Bronchial epithelial cell (primary cell): ENCODE measurements around the genes PLEKHA1, C10orf88, BUB3 and CHST15.

DNA sequence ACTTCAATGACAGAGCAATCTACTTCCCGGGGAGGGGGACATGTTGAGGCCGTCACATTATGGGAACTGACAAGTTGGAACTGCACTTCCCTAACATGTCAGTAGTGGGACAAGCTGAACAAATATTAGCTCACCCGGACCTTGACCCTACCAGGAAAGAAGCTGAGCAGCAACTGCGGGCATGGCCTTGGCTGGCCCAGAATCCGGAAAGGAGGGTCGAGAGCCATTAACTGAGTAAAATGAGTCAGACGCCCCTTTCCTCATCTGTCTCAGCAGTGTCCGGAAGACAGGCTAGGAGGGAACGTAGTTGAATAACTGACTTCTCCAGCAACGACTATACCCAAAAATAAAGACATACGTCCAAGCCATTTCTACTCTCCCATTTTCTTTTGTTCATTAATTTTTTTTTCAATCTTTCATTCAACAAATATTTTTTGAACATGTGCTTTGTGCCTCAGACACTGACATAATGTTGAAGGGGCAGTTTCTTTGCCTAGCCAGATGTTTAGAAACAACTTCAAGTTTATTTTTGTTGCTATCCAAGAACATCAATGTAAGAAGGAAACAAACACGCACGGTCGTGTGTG is 39.7 kb downstream of the BTBD16 start:
- RRBS, 2 experiments: 2 to 5% methylated on average over 8 of the region's 14 CpGs

- RRBS, 2 experiments: no CpG with 5 or more reads among the region's 3 CpGs
Measured at GRCh38 chr10:122324161-122324450, 50.4 kb upstream of the PLEKHA1 start.

DNA sequence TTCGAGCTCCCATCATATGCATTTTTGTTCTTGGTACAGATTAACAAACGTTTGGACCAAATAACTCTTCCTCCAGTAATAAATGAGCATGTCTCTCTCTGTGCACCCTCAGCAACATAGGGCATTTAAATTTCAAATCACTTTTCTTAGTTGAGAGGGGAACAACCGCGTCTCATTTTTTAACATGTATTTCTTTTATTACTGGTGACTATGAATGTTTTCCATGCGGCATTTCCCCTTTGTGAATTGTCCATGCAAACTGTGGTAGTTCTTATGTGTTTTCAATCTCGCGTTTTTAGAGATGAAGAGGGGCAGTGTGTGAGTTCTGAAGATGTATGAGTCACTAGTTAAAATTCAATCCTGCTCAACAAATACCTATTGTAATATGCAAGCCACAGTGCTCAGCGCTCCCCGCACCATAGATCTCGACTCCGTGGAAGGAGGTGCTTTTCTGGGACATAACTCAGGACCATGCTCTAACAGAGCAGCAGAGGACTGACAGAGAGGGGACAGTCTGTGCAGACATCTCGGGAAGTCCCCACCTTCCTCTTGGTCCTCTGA is 43.0 kb upstream of the PLEKHA1 start:
- RRBS, 2 experiments: no CpG with 5 or more reads among the region's 12 CpGs

- RRBS, 2 experiments: under 1% methylated on average over 48 to 66 of the region's 126 CpGs
Measured at GRCh38 chr10:122374605-122375585, at the start of gene PLEKHA1. Gene PLEKHA1, plus strand, starts transcription at chr10:122374708.

GRCh38 chr10:122948519-122948999 is 5.5 kb downstream of the C10orf88 start:
- RRBS, 2 experiments: no CpG with 5 or more reads among the region's 2 CpGs

DNA sequence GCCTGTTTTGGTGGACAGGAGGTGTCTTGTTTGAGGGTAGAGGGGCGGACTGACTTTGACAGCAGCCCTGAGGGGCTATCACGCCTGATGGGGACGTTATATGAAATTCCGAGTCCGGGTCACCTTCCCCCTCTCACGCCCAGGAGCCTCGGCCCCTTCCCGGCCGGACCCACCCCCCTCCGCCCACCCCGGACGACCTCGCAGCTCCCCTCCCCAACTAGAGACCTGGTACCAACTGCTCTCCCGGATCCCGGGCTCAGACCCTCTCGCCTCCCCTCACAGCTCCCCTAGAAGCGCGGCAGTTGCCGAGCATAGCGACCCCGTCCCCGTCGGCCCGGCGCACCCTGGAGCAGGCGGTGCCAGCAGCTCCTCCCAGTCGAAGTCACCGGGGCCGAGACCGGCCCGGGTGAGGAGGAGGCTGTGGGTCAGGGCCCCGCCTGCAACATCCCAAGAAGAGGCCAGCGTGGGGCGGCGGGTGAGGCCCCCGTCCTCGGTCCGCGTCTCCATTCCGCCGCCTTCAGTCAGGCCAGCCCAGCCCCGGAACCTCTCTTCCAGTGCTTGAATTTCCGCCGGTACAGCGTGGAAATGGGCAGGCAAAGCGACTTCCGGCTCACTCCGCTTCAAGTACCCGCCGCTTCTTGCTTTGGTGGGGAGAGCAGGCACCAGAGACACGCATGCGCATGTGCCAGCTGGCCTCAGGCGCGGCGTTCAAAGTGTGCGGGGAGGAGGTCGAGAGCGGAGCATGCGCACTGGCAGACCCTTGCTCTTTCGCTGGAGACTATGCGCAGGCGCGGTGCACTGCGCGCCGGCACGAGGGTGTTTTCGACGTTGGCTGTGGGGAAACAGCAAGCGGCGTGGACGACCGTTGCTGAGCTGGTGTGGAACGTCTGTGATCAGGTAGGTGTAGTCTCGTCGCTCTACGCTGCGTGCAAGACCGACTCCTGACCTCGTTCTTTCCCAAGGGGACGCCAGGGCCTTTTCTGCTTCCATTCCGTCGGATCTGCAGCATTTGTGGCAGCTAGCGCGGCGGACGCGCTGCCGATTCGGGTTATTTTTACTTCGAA is at the start of gene C10orf88:
Gene C10orf88, minus strand, starts transcription at position 556 of the 1,064 bp plus-strand sequence.
- RRBS, 2 experiments: 2% methylated on average over 20 of the region's 91 CpGs

DNA sequence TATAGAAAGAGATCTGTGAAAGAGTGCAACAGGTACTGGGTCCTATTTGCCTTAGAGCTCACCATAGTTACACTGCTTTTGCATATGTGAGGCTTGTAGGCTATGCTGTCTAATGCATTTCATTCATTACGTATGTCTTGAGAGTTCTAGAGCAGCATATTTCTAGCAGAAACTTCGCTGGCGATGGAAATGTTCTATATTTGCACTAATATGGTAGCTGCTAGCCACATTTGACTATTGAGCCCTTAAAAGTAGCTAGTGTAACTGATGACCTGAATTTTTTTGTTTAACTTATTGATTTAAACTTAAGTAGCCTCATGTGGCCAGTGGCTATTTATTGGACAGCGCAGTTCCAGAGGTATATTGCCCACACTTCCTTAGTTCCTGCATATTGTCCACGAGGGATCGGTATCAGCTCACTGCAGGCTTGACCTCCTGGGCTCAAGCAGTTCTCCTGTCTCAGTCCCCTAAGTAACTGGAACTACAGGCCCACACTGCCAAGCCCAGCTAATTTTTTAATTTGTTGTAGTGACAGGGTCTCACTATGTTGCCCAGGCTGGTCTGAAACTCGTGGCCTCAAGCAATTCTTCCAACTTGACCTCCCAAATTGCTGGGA is 3.7 kb downstream of the PSTK start:
- RRBS, 2 experiments: no CpG with 5 or more reads among the region's 7 CpGs

DNA sequence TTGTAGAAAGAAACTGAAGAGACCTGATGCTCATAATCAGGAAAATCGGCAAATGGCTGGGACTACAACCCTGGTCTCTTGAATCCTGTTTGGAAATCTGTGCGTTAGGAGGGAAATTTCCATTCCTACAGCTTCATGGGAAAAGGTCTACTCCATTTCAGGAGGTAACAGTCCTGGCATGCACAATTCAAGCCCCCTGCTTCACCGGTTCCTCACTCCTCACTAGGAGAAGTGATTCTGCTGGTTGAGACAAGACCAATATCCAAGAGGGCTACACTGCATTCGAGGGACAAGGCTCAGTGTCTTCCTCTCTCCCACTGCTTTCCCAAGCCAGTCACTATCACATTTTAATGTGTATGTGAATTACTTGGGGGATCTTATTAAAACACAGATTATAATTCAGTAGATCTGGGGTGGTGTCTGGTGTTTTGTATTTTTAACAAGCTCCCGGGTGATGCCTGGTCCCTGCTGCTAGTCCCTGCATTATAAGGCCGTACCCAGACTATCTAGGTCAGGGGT is 11.4 kb downstream of the IKZF5 start:
- RRBS, 2 experiments: no CpG with 5 or more reads among the region's 6 CpGs

- RRBS, 2 experiments: no CpG with 5 or more reads among the region's 8 CpGs
Measured at GRCh38 chr10:123007485-123007857, 1.1 kb downstream of the IKZF5 start.

DNA sequence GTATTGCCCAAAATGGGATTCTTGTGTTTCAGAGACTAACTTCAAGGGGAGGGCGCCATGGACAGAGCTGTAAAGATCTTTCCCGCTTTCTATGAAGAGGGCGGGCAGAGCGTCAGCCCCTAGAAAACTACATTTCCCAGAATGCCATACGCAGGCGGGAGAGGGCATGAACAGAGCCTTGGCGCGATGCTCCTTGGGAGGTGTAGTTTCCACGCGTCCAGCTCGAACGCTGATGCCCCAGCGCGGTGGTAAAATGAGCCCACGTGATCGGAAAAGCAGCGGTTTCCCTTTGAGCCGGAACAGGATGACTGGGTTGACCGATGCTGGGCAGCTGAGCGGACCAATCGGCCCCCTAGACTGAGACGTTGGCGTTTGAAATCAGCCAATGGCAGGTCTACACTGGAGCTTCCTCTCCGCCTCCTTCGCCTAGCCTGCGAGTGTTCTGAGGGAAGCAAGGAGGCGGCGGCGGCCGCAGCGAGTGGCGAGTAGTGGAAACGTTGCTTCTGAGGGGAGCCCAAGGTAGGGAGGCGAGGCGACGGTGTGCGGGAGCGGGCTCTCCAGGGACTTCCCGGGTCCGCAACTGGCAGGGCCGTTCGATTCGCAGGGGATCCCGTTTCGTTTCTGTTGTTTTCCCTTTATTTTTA is at the start of gene BUB3:
Gene BUB3, plus strand, starts transcription at position 436 of the 644 bp plus-strand sequence.
- RRBS, 2 experiments: under 1 to 1% methylated on average over 5 of the region's 45 CpGs

GRCh38 chr10:123154658-123155551 is 703 bp downstream of the BUB3 start:
- RRBS, 2 experiments: 2 to 3% methylated on average over 4 to 5 of the region's 55 CpGs

GRCh38 chr10:123800229-123800885 is 91.2 kb downstream of the CPXM2 start:
- RRBS, 2 experiments: no CpG with 5 or more reads among the region's 10 CpGs

GRCh38 chr10:123972391-123973072 is 80.9 kb upstream of the CPXM2 start:
- RRBS, 2 experiments: 3% methylated on average over 15 of the region's 44 CpGs

DNA sequence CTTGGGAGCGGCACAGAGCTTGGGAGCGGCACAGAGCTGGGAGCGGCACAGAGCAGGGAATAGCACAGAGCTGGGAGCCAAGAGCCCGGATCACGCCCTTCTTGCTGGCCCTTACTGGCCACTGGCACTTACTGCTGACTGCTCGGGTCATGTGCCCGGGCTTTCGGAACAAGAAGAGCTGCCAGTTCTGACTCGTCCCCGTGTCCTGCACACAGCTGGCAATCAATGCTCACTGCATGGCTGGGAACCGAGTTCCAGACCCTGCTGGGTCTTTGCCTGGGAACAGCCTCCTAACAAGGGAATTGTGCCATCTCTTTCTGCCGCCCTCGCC is 49.3 kb downstream of the CHST15 start:
- RRBS, 2 experiments: 33 to 76% methylated on average over 4 of the region's 13 CpGs

DNA sequence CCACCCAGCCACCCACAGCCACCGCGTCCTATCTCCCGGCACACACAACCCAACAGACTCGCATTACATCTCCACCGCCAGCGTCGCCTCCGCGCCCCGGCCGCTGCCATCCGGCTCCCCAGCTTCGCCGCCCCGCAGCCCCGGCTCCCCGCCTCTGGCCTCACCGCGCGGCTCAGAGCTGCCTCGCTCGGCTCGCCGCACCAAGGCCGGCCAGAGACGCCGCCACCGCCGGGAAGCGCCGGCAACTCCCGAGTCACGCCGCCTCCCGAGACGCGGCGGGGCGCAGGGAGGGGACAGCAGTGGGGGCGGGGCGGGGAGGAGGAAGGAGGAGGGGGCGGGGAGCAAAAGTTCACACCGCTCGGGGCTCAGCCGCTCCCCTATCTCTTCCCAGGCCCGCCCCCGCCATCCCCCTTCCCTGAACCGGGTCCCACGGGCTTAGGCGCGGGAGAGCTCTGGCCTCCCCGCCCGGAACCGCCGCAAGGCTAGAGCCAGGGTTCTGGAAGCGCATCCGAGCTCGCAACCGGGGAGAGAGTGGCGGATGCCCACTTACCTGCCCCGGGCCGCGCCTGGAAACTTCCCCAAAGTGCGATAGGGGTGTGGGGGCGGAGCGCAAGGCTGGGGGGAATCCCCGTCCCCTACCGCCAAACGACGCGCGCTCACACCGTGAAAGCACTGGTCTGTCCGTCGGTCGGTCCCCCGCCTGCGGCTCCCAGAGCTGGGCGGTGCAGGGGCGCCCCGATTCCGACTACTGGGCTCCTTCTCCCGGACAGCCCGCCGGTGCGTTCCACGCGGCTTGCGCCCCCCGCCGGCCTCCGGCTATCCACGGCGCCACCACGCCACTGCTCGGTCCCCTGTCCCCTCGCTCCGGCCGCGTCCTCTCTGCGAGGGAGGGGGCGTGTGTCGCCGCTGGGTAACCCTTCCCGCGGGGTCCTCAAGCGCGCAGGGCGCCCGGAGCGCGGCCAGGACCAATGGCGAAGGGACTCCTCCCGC is 943 bp downstream of the CHST15 start:
- RRBS, 2 experiments: 1% methylated on average over 53 of the region's 114 CpGs

DNA sequence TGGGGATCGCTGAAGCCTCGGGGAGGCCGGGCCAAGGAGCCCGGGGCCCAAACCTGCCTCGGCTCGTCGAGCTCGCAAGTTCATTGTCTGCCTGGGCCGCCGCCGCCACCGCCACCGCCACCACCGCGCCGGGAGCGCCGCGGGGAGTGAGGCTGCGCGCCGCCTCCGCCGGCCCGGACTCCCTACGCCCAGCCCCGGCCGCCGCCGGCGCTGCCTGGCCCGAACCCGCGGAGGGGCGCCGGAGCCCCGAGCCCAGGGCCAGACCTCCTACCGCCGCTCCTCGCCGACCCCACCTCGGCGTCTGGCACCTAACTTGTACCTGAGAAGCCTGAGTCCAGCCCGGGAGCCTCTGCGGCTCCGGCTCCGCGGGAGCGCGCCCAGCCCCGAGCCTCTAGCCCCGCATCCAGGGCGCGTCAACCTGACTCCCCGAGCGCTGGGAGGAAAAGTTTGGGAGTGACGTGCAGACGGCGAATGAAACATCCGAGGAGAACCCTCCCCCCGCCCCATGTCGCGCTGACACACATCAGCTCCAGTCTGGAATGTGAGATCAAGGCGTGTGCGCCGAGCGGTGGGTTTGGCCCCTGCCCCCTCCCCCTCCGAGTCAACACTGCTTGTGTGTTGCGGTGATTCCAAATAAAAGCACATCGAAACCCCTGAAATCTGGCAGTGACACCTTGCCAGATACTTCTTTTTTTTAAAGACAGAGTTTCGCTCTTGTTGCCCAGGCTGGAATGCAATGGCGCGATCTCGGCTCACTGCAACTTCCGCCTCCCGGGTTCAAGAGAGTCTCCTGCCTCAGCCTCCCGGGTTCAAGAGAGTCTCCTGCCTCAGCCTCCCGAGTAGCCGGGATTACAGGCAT is at the start of gene CHST15:
Gene CHST15, minus strand, starts transcription at position 449 of the 859 bp plus-strand sequence.
- RRBS, 2 experiments: under 1 to 1% methylated on average over 21 of the region's 79 CpGs

- RRBS, 2 experiments: no CpG with 5 or more reads among the region's 1 CpG
Measured at GRCh38 chr10:124138408-124138681, 44.9 kb upstream of the CHST15 start.

- RRBS, 2 experiments: no CpG with 5 or more reads among the region's 6 CpGs
Measured at GRCh38 chr10:124231135-124231509, 137.7 kb upstream of the CHST15 start.

DNA sequence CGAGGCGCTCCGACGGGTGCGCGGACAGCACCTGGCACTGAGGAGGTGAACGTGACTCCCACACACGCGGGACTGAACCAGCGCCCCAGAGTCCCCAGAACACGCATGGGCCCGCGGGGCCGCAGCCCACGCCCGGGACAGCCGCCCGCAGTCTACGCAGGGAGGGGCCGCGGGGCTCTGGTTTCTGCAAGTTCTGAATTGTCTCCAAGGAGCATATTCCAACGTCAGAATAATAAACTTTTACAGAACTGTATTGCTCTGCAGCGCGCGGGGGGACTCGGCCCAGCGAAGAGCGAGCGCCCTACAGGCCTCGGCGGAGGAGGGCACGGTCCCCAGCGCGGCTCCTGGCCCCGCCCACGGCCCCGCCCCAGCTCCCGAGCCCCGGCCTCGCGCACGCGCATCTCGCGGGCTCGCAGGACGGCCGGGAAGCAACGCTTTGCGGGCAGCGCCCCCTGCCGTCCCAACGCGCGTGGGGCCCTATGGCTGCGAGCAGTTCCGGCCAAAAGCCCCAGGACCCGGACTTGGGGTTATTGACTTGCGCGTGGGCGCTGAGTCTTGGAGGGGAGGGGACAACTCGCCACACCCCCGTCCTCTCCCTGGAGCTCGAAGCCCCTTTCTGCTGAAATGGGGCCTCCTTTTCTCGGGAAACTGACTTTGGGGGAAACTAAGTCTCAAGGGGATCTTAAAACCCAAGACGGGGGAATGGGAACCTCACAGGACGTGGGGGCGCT is 29.6 kb downstream of the OAT start:
- RRBS, 2 experiments: 1 to 2% methylated on average over 19 of the region's 68 CpGs

DNA sequence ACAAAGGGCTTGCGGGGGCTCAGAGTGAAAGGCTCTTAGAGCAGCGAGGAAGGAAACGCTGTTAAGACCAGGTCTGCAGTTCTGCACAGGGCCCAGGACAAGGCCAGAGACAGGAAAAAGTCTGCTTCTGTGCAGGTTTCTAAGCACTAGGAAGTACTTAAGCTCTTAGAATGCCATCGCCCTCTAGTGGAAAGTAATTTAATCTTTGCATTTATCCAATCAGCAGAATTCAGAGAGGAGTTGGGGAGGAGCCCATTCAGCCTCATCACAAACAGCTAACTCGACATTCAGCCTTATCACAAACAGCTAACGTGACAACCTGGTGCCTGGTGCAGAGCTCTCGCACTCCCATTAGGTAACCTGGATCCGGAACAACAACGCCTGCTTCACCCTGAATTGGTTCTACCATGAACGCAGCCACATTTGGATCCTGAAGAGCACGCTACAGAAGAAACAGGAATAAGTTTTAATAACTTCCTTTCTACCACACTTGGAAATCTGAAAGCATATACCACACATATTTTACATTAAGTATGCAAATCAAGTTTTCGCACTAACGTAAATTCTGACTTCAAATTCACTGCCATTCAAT is 15.1 kb downstream of the OAT start:
- RRBS, 2 experiments: no CpG with 5 or more reads among the region's 13 CpGs